Foreskin keratinocyte (primary cell): ENCODE data around the gene OTULIN.

GRCh38 chr5:14145697-14146483 is 2.7 kb downstream of the TRIO start:
- RAMPAGE, total RNA, result no peak

DNA sequence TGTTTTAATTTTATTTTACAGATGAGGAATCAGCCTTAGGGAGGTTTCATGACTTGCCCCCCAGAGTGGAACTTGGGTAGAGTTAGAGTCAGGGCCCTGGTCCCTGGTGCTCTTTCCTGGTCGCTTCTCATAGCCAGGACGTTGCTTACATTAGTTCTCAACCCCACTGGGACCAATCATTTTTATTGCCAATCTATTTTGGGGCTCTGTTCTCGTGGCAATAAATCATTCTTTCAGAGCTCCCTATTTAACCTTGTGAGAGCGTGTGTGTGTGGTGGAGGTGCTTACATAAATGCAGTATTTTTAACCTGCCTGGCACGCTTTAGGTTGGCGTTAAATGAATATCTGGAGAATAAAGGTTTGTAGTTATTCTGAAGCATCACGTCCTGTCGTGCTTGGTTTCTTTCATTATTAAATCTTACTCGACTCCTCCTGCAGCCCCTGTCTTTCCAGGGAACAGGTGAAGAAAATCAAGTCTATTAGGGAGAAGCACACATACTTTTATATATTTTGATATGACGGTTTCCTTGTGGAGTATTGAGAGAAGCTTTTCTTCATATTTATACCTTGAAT is 4.1 kb downstream of the TRIO start:
- RAMPAGE, total RNA, result no peak

- RAMPAGE, total RNA, result no peak
Observed at GRCh38 chr5:14148765-14149461, 5.8 kb downstream of the TRIO start.

DNA sequence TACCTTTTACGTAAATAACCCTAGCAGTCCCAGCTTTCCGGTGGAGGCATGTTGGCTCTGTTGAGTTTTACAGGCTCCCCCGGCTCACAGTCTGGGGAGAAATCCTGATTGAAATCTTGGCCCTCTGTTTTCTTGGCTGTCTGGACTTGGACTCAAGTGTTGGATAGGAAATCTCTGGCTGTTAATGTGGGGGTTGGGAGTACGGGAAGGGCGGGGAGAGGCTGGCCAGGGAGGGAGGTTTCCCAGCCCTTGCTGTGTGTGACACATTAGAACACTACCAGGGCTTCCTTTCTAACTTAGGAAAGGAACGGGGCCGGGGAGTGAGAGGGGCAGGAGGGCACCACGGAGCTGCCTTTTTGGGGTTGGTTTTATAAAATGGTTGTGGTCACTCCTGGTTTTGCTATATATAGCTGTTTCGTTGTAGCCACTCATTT is 10.9 kb downstream of the TRIO start:
- RAMPAGE, total RNA, result no peak

GRCh38 chr5:14173999-14174654 is 31.0 kb downstream of the TRIO start:
- RAMPAGE, total RNA, result no peak

- RAMPAGE, total RNA, result no peak
Observed at GRCh38 chr5:14202474-14202929, 59.4 kb downstream of the TRIO start.

- RAMPAGE, total RNA, result no peak
Observed at GRCh38 chr5:14208068-14208929, 65.2 kb downstream of the TRIO start.

DNA sequence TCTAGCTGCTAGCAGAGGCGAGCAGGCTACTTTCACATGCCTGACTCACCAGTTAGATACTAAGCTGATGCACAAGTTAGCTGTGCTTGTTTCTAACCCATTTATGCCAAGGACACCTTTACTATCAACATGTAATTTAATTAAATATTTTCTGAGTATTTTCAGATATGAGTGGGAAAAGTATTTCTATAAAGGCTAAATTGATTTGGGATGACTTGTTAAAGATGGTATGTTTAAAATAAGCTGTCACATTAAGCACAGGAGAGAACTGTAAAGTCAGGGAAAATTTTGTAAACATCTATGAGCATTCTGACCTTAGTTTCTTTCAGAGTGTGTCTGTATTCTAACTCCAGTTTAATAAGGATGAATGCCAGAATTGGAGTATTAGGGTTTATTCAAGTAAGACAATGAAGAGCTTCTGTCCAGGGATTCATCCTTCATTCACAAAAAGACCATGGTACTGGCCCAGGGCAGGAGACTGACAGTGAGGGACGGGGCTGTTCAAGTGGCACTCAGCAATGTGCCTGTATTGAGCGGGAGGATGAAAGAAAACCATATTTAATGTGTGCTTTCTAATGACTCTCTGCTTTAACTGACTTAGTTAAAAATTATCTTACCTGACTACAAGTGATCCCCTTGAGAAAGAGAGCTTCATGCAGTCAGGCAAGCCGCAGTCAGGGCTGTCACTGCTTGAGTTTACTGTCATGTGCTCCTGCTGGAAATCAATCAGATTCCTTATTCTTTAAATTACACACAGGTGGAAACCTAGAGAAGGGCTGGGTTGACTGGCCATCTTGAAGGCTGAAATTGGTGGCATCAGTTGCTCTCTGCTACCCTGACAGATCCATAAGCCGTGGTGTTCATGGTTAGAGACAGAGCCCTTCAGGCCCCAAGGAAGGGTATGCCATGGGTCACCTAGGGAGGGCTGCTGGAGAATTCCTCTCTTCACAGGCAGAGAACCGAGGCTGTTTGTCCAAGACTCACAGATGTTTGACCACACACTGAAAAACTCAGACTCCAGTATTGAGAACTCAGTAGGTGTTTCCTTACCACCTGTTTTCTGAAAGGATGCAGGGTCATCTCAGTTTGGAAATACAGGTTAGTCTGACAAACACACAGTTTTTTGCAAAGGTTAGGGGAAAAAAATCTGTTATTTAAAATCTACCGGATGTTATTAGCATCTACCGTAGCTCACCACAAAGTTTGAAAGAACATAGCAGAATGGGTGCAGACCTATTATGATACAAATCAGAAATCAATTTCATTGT is 70.7 kb downstream of the TRIO start:
- RAMPAGE, total RNA, result no peak

DNA sequence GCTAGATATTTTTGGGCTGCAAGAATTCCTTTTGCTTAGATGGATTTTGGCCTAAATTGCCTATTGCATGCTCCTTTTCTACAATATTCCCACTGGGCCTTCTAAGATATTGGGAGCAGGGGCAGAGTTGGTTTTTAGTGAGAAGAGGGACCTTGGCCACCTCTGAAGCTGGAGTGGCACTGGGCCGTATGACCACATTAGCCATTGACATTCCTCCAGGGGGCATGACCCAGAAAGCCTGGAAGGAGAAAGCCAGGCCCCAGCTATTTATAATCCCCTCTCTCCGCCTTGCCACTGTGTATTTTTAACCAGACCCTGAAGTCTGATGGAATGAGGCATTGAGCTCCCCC is 126.9 kb downstream of the TRIO start:
- RAMPAGE, total RNA, result no peak

- RAMPAGE, total RNA, result no peak
Observed at GRCh38 chr5:14316257-14316909, 173.2 kb downstream of the TRIO start.

- RAMPAGE, total RNA, result no peak
Observed at GRCh38 chr5:14439710-14440119, 141.9 kb upstream of the OTULINL start.

DNA sequence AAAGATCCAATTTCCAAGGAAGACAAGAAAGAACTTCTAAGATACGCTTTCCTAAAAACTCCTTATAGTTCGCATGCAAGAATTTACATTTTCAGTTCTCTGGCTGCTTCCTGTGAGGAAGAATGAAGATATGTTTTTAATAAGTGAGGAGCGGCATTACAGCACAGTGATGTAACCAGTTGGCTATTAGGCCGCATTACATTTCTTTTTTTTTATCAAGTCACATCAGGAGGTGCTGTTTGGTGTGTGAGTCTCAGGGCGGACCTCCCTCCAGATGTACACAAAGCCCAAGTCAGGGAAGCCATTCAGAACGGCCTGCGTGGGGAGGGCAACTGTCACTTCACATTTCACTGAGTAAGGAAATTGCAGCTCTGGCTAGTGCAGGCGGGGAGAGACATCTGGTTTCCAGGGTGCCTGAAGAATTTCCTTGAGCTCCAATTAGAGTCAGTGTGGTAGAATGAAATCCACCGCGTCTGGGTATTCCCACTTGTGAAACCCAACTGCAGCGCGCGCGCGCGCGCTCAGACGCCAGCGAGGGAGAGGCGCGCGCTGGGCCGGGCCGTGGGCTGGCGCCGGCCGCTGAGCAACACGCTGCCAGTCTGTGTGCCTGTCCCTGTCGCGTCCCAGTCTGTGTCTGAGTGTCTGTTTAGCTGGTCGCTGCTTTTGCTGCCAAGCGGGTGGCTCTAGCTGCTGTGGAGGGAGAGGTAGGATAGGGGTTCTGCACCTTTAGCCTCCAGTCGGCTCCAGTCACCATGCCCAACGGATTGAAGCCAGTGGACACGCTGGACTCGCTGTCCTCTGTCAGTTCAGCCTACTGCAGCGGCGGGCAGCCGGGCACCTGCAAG is 140.9 kb upstream of the OTULINL start:
- RAMPAGE, total RNA, result no peak

GRCh38 chr5:14471237-14471697 is 110.3 kb upstream of the OTULINL start:
- RAMPAGE, total RNA, result no peak

- RAMPAGE, total RNA, result no peak
Observed at GRCh38 chr5:14487574-14488345, 93.8 kb upstream of the OTULINL start.

DNA sequence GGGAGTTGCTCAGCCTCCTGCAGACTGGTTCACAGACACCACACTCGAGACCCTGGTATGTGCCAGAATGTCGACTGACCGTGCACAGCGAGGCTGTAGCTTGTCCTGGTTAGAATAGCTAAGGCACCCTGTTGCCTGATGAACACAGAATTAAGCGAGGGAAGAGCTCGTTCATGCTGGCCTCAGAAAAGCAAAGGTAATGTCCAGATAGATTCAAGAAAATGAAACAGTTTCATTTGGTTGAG is 71.3 kb upstream of the OTULINL start:
- RAMPAGE, total RNA, result no peak

GRCh38 chr5:14586987-14587680 is 5.5 kb downstream of the OTULINL start:
- RAMPAGE, total RNA, result no peak

GRCh38 chr5:14663839-14664075 is 761 bp upstream of the OTULIN start:
- RAMPAGE, total RNA, result no peak

DNA sequence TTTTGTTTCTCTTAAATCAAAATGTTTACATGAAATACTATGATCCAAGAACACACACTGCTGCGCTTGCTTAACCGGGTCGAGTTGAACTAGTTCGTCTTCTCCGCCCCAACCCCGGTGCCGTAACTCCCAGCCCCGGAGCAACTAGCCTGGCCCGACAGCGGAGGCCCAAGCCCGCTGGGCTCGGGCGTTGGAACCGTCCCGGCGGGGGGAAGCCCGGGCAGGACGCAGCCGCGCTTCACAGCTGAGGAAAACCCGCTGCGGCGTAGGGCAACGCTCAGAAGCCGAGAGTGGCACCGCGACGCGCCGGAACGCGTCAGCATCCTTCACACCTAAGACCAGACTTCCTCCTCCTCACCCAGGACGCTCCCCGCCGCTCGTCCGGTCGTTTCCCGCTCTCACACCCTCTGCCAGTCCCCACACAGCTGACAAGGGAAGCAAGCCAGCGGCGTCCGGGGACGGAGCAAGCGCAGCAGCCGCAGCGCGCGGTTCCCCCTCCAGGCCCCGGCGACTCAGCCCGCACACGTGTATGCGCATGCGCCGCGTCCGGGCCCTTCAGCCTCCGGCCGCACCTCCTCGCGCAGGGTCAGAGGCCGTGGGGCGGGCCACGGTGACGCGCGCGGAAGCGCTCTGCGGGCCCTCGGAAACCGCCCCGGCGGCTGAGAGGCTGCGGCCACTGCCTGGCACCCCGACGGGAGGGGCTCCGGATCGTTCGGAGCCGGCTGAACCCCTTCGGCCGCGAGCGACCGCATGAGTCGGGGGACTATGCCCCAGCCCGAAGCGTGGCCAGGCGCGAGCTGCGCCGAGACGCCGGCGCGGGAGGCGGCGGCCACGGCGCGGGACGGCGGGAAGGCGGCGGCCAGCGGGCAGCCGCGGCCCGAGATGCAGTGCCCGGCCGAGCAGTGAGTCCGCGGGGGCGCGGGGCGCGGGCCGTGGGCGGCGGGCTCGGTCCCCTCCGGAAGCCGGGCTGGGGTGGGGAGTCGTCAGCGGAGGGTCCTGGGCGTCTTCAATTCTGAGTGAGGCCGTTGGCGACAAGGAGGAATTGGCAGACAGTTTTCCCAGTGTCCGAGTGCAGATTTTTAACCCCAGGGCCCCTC is at the start of gene OTULIN:
TSS of gene OTULIN (plus strand) at position 643 of the 1,097 bp plus-strand sequence.
- RAMPAGE, total RNA, result no peak

DNA sequence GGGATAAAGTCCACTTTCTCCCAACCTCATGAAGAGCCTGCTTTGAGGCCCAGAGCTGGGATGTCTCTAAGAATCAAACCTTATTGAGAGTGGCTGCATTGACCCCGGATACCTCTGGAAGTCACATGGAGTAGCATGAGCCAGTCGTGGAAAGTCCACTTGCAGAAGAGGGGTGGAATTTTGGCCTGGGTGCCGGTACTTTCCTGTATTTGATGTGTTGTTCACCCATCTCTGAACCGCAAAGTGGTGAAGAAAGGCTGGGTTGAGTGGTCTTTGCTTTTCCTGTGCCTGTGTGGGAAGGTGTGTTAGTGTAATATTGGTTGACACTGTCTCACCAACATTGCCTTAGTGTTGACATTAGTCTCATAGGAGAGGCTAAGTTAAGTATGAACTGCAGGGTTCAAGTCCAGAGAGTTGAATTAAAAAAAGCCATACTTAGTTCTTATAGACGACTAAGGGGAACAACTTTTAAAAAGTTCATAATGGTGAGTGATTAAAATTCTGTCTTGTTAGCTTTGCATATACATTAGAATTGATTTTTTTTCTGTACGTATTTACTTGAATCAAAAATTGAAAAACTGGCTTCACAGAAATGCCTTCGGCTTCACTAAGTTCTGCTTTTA is 3.8 kb downstream of the OTULIN start:
- RAMPAGE, total RNA, result no peak

DNA sequence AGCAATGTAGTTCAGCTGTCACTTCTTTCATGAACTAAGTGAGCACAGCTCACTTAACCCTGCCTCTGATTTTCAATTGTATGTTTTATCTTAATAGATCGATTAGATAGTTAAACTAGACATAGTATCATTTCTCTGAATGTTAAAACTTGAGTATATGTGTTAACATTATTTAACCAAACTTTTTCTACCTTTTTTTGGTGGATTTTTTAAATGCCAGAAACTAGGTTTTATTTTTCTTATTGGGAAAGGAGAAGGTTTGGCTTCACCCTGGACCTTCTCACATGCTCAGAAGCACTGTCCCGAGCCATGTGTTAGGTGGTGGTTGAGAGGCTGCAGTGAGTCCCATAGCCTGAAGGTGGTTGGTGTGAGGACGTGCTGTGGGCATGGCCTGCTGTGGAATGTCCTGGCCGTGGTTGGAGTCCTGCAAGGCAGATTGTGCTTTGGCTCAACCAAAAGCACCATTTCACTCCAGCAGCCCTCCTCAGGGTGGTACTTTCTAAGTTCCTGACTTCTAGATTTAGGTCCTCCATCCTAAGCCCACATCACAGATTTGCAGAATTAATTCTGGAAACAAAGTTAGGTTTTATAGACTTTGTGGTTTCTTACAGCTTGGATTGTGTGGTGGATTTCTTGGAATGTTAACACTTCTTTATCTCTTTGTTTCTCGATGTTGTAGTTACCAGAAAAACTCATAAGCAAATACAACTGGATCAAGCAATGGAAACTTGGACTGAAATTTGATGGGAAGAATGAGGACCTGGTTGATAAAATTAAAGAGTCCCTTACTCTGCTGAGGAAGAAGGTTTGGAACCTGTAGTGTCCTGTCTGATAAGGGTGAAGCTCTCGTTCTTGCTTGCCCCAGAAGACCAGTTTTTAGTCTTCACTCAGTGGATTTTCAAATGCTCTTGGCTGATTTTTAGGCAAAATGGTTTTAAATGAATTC is 22.6 kb downstream of the OTULIN start:
- RAMPAGE, total RNA, result no peak